Penis (tissue), 1 donor: ENCODE data around the genes PCCA and SLC10A2.

- PRO-cap: no peak
Measured at GRCh38 chr13:99982069-99982502, 502 bp downstream of the ZIC2 start.

DNA sequence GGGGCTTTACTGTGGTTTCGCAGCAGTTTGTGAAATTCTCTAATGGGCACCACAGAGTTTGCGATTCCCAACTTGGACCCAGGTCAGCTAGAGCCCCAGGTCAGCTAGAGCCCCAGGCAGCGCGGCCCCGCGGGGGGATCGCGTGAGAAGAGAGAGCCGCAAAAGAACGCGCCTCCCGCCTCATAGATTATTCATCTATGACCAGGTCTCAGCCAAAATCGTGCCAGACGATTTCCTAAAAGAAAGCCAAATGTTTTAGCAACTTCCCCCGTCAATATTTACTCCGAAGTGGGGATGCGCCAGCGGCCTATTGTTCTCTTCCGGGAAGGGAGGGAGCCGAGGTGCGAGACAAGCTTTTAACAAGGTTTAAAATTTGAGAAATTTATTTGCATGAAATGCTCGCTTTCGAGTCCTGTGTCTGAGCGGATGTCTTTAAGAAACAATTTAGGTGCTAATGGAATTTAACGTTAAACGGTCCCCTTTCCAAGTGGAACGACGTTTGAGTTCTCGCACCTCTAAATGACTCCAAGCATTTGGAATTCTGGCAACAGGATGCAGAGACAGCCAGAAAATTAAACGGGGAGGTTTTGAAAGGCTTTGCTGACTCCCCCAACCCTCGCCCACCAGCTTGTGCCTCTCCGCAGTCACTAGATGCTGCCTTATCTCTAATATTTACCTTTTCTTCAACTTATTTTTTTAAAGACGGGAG is 2.3 kb downstream of the ZIC2 start:
- PRO-cap: no peak

DNA sequence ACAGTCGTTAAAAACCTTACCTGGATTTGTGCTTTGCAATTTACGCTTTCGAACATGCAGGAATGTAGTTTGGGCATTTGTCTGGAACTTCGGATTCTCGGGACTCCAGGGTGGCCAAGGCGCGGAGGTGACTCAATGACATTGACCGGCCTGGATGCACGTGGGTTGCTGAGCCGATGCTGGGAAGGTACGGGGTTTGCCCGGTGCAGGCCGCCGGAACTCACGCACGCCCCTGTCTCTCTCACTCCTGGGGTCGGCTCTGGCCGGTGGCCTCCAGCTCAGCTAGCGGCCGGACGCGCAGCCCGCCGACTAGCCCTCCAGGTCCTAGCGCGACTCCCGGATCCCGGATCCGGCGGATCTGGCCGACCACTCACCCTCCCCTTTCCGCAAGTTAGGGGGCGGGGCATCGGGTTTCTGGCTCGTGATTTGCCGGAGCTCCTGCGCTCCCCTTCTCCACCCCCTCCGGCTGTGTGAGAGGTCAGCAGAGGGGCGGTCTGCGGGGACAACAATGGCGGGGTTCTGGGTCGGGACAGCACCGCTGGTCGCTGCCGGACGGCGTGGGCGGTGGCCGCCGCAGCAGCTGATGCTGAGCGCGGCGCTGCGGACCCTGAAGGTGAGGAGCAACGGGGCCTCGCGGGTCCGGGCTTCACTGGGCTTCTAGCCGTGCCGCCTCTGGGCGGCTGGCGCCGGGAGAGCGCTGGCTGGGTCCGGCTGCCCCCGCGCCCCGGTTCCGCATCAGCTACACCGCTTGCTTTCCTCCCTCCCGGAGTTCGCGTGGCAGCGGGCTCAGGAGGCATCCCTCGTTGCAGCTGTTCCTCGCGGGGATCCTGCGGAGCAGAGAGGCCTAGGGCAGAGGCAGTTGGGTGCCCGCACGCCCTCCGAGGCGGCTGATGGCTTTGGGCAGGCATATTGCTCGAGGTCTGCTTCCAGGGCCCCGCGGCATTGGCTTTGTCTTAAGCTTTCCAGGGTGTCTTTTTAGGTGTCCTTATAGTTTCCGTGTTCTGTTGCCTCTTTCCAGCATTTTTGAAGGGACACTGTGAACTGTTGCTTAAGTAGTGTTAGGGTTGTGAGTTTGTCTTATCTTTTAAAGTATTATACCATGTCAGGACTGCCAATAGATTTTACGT is at the start of gene PCCA:
PCCA (plus strand) TSS at position 481 of the 1,127 bp plus-strand sequence.
- PRO-cap: bidirectional peak, plus-strand start at position 508 of the sequence, minus-strand start at position 311 of the sequence

- PRO-cap: no peak
Measured at GRCh38 chr13:100326469-100326764, 237.5 kb downstream of the PCCA start.

- PRO-cap: no peak
Measured at GRCh38 chr13:100544757-100545368, 43.7 kb downstream of the GGACT start.

DNA sequence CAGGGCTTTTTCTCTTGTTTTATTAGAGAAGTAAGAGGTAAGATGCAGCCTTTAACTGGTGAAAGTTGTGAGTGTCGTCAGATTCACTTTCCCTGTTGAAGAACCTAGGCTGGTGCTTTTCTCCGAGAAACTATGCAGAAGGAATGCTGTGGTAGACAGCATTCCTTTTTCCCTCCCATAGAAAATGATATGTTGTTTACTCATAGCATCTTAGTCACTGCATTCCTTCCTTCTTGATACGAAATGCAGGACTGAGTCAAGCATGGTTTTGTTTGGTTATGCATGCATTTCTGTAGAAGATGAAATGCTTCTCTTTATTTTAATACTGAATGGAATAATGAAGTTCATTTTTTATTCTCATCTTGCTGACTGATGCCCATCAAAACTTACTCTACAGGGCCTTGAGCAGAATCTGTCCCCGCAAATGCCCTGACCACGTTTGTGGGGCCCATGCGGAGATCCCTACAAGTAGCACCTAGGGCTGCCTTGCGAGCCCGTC is 3.5 kb downstream of the ITGBL1 start:
- PRO-cap: no peak

GRCh38 chr13:102392410-102393393 is 204.1 kb upstream of the TPP2 start:
- PRO-cap: no peak

DNA sequence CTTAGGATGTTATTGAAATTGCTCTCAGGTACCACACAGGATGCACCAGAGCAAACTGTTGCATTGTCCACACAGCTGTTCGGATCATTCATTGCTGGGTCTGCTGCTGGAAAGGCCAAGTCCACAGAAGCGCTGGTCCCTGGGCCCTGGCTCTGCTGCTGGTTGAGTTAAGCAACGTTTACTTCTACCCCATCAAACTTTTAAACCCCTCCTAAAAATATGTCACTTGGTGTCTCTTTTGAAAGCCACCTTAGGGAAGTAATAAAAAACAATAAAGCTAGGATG is at the start of gene SLC10A2:
SLC10A2 (minus strand) TSS at position 260 of the 285 bp plus-strand sequence.
- PRO-cap: no peak

DNA sequence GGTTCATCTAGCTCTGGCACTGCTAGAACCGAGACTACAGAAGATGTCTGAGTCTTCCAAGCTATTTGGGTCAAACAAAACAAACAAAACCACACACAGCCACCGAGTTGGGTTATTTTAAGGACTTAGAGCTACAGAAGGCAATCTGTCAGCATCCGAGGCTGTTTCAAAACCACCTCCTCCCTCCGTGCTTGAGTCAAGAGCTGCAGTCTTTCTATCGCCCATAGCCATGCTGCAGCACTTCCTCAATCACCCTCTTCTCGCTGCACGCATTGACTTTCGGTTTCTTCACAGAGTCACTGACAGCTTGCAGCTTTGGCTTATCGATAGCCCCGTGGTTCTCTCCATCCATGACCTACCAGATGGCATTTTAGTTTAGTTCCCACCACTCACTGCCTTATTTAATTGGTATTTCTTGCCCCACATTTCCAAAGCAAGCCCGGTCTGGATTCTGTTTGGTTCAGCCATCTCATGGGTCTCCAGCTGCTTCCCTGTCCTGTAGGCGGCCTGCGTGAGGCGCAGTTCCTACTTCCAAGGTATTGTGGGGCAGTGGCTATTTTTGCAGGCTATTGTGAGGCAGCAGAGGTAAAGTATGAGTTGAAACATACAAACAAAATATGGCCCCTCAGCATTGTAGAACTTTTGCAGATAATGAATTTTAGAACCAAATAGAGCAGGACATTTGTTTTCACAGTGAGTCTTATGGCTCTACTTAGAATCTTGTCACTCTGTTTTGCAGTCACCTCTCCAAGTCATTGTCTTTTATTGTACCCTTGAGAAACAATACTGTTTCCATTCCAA is 325.9 kb upstream of the DAOA start:
- PRO-cap: no peak

DNA sequence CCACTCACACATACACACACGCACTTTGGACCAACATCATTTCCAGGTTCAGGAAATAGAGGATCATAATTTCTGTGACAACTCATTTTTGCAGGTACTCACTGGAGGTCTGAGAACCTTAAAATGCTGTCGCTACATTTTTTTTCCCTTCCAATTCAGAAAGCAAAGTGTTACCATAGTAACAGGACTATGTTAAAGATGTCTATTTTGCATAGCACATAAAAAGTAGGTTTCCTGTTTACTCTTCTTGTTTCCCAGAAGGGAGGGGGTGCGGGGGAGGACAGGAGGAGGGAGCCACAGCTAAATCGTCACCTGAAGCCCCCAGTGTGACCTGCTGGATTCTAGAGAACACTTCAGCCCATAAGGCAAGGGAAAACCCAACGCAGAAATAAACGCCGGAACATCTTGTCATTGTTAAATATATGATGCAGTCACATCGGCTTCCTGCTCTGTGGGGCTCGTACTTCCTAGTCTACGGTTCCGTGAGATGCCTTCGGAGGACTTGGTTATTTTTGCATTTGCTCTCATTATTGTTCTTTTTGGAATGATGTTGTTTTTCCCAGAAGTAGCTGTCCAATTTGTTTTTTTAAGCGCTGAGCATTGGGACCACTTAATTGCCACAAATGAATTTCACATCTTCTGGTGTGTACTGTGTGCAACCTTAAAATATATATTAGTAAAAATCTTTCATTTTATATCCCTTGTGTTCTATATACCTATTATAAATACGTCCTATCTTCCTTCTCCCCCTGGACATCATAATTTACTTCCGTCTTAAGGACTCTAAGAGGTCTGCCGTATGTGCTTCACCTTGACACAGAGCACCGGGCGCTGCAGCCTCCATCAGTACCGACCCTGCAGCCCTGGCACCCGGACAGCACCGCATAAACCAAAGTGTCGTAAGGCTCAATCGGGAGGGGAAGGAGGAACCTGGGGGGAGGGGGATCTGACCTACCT is 44.4 kb downstream of the EFNB2 start:
- PRO-cap: no peak

GRCh38 chr13:106623593-106624258 is 55.8 kb upstream of the ARGLU1 start:
- PRO-cap: no peak

- PRO-cap: no peak
Measured at GRCh38 chr13:106709905-106710881, 142.3 kb upstream of the ARGLU1 start.

GRCh38 chr13:106795460-106796300 is 227.7 kb upstream of the ARGLU1 start:
- PRO-cap: no peak

GRCh38 chr13:106916841-106917156 is 348.9 kb upstream of the ARGLU1 start:
- PRO-cap: no peak

DNA sequence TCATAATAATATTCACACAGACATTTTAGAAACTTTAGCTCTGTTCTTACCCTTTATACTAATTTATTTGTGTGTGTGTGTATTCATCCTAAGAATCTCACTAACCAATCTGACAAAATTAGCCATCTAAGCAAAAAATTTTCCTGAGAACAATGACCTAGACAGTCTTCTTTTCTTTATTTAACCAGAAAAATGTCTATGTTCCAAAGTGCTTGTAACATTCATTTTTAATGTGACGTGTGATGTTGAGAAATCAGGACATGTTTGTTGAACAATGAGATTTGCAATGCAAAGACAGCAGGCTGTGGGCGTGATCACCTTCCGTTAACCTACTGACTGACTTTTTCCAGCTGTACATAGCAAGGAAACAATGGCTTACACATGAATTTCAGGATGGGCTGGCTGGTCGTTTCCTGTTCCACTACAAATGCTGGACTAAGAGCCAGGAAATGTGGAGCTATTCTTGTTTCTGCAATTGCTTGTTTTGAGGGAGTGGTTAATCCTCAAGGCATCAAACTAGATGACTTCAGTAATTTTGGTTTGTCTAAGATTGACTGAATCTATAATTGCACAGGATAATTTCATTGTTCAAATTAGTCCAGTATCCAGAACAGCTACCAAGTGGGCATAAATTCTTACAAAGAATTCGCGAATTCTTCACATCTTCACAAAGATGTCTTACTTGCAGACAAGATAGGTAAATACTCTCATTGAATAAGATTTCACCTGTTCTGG is 634.7 kb upstream of the ARGLU1 start:
- PRO-cap: no peak

GRCh38 chr13:107653766-107654055 is 213.6 kb downstream of the NALF1 start:
- PRO-cap: no peak

- PRO-cap: no peak
Measured at GRCh38 chr13:107788382-107789039, 78.8 kb downstream of the NALF1 start.

DNA sequence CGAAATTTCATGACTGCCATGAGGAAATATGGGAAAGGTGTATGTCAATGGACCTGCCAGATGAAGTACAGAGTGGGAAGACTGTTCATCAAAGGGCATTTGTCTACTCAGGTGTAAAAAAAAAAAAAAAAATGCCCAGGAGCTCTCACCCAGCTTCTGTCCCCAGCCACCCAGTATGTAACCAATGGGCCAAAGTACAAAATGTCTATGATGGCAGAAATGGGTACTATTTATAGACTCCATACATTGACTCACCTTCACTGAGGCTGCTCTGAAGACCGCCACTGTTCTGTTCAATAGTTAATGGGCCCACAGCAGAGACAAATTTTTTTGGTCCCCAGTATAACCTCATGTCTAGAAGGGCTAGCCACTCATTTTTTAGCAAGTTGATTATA is 127.9 kb upstream of the NALF1 start:
- PRO-cap: no peak

GRCh38 chr13:108001001-108001370 is 133.7 kb upstream of the NALF1 start:
- PRO-cap: no peak

DNA sequence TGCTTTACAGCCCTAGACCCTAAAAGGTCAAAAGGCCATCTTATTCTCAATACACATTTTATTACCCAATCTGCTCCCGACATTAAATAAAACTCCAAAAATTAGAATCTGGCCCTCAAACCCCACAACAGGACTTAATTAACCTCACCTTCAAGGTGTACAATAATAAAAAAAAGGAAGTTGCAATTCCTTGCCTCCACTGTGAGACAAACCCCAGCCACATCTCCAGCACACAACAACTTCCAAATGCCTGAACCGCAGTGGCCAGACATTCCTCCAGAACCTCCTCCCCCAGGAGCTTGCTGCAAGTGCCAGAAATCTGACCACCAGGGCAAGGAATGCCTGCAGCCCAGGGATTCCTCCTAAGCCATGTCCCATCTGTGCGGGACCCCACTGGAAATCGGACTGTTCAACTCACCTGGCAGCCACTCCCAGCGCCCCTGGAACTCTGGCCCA is 519.0 kb downstream of the IRS2 start:
- PRO-cap: no peak